ENCODE data around the genes ERVV-2, ZNF347, VSTM1 and TFPT.

DNA sequence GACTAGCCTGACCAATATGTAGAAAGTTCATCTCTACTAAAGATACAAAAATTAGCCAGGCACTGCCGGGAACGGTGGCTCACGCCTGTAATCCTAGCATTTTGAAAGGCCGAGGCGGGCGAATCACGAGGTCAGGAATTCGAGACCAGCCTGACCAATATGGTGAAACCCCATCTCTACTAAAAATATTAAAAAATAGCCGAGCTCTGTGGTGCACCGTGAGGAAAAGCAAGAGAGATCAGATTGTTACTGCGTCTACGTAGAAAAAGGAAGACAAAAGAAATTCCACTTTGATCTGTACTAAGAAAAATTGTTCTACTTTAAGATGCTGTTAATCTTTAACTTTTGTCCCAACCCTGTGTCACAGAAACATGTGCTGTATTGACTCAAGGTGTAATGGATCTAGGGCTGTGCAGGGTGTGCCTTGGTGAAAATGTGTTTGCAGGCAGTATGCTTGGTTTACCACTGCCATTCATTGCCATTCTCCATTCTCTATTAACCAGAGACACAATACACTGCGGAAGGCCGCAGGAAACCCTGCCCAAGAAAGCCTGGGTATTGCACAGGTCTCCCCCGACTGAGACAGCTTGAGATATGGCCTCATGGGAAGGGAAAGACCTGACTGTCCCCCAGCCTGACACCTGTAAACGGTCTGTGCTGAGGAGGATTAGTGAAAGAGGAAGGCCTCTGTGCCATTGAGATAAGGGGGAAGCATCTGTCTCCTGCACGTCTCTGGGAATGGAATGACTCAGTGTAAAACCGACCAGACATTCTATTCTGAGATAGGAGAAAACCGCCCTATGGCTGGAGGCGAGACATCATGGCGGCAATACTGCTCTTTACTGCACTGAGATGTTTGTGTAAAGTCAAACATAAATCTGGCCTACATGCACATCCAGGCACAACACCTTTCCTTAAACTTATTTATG is 12.9 kb upstream of the ZNF888 start:
- RRBS: no CpG with 5 or more reads among the region's 21 CpGs

- RRBS: no CpG with 5 or more reads among the region's 10 CpGs
Observed at GRCh38 chr19:52936975-52937745, 13.9 kb upstream of the ZNF888 start.

DNA sequence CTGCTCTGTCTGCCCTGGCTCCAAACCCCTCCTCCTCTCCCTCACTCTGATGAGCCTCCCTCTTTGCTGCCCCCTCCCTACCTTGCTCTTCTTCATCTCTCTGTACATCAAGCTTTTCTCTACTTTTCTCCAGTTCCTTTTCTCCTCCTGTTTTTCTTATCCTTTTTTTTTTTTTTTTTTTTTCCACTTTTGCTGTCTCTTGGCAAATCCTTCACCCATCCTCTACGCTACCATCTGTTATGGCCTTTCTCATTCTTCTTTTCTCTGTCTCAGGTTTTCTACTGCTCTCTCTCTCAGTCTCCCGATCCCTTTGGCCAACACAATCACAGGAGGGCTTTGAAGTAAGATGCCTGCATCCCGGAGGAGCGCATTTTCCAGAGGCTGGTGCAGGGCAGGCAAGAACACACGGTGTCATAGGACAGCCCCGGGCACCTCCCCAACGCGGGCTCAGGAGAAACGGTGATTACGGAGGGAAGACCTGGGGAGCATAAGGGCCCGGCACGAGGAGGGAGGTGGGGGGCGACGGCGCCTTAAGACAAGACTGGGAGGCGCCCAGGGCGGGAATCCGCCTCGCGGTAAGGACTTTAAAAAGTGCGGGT is 18.5 kb upstream of the ZNF888 start:
- RRBS: 8% methylated on average over 4 of the region's 21 CpGs

DNA sequence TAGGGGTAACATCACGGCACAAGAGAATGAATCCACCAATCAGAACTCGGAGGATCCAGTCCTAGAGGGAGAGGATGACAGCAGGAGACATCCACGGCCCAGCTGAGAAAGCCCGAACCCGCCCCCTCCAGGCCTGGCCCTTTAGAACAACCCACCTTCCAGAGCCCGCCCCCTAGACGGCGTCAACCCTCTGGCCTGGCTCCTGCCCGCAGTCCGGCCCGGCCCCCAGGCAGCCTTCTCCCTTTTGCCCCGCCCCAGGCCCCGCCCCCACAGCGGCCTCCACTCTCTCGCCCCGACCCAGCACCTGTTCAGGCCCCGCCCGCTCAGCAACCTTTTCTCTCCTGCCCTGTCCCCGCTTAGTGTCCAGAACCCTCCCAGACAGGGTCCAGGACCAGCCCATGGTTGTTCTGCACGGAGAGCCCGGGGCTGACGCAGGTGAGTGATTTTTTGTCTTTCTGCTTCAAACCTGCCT is 16.3 kb downstream of the ZNF816 start:
- RRBS: no CpG with 5 or more reads among the region's 22 CpGs

DNA sequence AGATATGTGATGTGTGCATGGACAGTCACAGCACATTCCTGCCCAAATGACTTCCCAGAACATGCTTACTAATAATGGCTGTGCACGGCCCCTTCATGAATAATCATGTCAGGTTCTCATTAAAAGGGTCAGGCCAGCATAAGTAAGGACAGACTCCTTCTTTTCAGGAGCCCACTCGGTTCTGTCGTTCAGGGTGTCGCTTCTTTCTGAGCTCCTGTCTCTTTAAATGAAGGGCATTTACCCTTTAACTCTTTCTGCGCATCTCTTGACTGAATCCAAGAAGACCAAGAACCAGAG is at the start of gene ERVV-2:
ERVV-2 (plus strand) TSS at position 151 of the 297 bp plus-strand sequence.
- RRBS: no CpG with 5 or more reads among the region's 5 CpGs

DNA sequence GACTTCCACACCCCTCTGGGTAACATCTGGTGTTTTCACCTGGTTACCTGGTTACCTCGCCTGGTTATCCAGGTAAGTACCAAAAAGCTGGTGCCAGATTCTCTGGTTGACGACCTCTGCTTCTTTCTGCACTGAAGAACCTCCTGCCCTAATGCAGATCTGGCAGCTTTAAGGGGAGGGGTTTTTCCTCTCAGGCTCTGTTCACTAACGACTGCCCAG is 256 bp downstream of the ERVV-2 start:
- RRBS: no CpG with 5 or more reads among the region's 3 CpGs

- RRBS: no CpG with 5 or more reads among the region's 2 CpGs
Observed at GRCh38 chr19:53138851-53139739, 6.4 kb upstream of the ZNF415 start.

DNA sequence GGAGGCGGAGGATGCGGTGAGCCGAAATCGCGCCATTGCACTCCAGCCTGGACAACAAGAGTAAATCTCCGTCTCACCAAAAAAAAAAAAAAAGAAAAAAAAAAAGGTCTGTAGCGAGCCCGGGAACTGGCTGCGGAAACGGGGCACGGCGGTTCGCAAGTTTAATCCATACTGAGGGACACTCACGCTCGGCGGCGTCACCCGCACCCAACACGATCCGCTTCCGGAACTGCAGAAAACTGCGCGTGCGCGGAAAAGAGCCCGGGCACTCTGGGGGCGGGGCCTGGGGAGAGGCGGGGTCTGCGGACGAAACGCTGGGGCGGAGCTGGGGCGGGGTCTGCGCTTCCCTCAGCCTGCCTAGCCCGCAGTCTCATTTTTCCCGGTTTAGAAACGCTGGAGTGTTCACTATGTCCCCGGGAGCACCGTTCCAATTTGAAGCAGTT is at the start of gene ZNF347:
ZNF347 (minus strand) TSS at position 231 of the 443 bp plus-strand sequence.
- RRBS: 2% methylated on average over 19 of the region's 39 CpGs

DNA sequence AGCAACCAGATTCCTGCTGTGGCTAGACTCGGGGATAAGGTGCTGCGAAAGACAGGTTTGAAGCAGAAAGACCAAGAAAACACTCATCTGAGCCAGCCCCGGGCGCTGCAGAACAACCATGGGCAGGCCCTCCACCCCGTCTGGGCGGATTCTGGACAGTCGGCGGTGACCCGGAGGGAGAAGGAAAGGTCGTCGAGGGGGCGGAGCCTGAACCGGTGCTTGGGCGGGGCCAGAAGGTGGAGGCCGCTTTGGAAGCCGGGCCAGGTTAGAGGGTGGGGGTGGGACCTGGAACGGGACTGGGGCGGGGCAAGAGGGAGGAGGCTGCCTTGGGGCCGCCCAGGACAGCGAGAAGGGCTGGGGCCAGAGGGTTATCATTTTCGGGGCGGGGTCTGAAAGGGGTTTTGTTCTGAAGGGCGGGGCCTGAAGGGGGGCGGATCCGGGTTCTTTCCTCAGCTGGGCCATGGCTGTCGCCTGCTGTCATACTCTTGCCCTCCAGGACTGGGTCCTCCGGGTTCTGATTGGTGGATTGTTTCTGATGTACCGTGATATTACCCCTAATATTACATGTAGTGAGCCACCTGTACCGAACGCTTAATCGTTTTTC is 4.9 kb upstream of the ZNF765 start:
- RRBS: 27% methylated on average over 13 of the region's 31 CpGs

DNA sequence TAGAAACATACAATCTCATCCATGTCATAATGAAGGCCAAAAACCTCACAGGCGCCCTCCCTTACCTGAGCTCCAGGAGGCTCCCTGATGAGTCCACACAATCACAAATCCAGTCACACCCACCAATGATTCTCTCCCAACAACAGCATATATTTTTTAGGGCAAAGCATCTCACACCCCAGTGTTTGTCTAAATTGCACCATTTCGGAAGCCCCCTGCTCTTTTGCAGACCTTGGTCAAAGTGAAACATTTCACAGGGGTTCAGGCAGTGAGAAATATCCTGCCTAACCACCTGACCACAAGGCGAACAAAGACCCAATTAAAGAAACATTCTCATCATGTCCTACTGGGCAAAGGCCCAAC is 18.8 kb upstream of the ZNF331 start:
- RRBS: no CpG with 5 or more reads among the region's 3 CpGs

GRCh38 chr19:53544970-53545607 is 7.1 kb downstream of the ZNF331 start:
- RRBS: no CpG with 5 or more reads among the region's 15 CpGs

- RRBS: no CpG with 5 or more reads among the region's 8 CpGs
Observed at GRCh38 chr19:53560814-53561360, 22.9 kb downstream of the ZNF331 start.

DNA sequence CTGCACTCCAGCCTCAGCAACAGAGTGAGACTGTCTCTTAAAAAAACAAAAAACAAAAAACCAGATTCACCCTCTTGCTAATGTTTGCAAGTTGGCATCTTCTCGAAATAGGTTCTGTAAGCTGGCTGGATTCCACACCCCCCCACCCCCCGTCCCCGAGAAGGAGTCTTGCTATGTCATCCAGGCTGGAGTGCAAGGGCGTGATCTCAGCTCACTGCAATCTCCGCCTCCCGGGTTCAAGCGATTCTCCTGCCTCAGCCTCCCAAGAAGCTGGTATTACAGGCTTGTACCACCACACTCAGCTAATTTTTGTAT is 25.0 kb downstream of the ZNF331 start:
- RRBS: no CpG with 5 or more reads among the region's 7 CpGs

DNA sequence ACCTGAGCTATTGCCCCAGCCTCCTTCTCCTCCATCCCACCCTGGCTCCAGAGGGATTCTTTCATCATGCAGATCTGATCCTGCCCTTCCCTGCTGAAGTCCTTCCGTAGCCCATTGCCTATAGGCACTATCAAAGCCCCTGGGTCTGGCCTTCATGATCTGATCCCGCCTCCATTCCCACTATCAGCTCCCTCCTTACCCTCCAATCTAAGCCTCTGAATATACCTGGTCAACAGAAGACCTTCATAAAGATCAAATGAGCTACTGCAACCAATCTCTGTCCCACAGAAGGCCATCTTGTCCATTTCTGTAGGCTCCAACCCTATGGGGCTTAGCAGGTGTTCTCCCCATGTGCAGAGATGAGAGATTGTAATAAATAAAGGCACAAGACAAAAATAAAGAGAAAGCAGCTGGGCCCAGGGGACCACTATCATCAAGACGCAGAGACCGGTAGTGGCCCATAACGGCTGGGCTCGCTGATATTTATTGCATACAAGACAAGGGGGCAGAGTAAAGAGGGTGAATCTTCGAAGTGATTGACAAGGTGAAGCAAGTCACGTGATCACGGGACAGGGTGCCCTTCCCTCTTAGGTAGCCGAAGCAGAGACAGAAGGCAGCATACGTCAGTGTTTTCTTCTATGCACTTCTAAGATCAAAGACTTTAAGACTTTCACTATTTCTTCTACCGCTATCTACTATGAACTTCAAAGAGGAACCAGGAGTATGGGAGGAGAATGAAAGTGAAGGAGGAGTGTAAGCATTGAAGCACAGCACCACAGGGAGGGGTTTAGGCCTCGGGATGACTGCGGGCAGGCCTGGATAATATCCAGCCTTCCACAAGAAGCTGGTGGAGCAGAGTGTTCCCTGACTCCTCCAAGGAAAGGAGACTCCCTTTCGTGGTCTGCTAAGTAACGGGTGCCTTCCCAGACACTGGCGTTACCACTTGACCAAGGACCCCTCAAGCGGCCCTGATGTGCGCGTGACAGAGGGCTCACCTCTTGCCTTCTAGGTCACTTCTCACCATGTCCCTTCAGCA is 4.7 kb upstream of the PRKCG start:
- RRBS: no CpG with 5 or more reads among the region's 20 CpGs

- RRBS: no CpG with 5 or more reads among the region's 12 CpGs
Observed at GRCh38 chr19:54019885-54020562, 28.6 kb downstream of the CACNG6 start.

GRCh38 chr19:54063683-54064067 is at the start of gene VSTM1:
Gene VSTM1 (minus strand): TSS chr19:54063897.
- RRBS: 73% methylated on average over 3 of the region's 18 CpGs

GRCh38 chr19:54096499-54097197 is 4.0 kb downstream of the OSCAR start:
- RRBS: 30% methylated on average over 8 of the region's 17 CpGs

GRCh38 chr19:54112231-54112563 is 3.3 kb downstream of the TFPT start:
- RRBS: no CpG with 5 or more reads among the region's 2 CpGs

GRCh38 chr19:54114773-54116003 is at the start of gene TFPT:
Gene TFPT (minus strand): TSS chr19:54115657.
- RRBS: no CpG with 5 or more reads among the region's 61 CpGs

GRCh38 chr19:54160441-54160853 is 926 bp upstream of the LENG1 start:
- RRBS: no CpG with 5 or more reads among the region's 20 CpGs

Data from islet of Langerhans (tissue), 1 donor.